ENCODE measurements around a stretch of chr9.

GRCh38 chr9:15918242-15918719 is 365.4 kb downstream of the CCDC171 start:
- RRBS: no CpG with 5 or more reads among the region's 1 CpG

DNA sequence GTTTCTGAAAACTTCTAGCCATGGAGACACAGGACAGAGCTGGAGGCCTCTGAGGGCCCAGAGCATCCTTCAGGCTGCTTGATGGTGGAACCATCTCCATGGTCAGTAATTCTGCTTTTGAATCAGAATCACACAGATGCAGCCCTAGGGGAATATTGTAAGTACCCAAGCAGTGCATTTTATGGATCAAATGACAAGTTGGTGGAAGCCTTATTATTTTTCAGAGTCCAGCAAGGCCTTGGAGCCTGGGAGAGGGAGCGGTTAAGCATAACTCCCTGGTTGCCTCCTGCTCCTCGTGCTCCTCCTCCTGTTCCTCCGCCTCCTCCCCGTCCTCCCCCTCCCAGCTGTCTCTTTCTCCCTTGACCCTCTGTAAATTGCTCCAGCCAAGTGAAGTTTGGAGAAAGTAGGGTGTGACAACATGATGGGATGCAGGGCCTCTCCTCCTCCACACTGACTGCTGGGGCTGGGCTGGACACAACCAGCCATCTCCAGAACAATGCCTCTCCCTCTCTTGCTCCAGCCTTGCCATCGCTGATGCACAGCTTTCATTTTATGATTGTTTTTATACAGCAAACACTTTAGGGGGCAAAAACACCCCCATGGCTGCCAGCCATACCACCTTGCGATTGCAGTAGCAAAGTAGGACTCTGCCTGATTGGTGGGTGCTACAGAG is 586.9 kb downstream of the CCDC171 start:
- RRBS: no CpG with 5 or more reads among the region's 6 CpGs

DNA sequence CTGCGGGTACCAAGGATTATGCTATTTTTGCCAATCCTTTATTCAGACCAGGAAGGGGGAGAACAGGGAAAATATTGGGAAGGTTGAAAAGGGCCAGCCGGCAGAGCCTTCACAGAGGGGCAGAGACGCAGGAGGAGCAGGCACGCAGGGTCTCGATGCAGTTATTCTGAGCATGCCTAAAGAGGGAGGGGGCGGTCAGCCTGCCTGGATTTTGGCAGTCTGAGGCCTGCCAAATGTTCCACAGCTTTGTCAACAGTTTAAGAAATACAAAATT is 553.5 kb downstream of the BNC2 start:
- RRBS: no CpG with 5 or more reads among the region's 6 CpGs

- RRBS: no CpG with 5 or more reads among the region's 3 CpGs
These were observed 484.5 kb downstream of the BNC2 start for GRCh38 chr9:16385919-16386507.

DNA sequence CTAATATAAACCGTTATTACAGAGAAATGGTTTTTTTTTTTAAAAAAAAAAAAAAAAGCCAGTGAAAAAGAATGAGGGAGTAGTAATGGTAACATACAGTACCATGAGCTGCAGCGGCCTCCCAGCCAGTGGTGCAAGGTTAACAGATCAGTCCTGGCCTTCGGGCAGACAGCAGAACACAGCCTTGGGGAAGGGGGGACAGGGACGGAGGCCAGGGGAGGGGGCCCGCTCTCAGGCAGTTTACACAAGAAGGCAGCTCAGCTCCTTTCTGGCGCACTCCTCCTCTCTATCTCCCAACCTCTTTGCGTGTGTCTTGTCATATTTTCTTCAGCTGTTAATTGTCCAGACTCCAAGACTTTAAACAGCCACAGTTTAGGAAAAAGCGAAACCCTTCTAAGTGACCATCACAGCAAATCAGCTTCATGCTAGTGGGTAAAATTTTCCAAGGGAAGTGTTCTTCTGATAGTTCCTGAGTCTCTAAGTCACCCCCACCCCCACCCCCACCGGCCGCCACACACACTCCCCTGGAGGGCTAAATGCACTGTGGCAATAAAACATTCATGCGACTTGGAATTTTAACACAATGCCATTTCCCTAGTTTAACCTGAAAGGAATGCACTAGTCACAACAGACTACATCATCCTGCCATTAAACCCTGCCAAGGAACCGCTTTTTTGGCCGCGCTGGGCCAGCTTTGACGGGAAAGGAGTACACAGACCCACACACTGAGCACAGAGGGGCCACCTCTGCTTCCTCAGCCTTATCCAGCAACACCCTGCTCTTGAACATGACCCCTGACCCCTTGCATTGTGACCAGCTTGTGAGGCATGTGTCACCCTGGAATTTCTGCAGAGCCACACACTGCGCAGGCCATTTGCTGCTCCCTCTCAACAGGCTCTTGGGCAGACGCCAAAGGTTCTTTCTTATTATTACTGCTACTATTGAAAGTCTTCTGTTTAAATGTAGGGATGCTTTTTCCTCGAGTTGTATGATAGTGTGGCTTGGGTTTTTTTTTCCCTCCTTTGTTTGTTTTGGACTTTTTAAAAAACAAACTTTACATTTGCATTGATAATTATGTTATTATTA is 165.5 kb downstream of the BNC2 start:
- RRBS: no CpG with 5 or more reads among the region's 18 CpGs

DNA sequence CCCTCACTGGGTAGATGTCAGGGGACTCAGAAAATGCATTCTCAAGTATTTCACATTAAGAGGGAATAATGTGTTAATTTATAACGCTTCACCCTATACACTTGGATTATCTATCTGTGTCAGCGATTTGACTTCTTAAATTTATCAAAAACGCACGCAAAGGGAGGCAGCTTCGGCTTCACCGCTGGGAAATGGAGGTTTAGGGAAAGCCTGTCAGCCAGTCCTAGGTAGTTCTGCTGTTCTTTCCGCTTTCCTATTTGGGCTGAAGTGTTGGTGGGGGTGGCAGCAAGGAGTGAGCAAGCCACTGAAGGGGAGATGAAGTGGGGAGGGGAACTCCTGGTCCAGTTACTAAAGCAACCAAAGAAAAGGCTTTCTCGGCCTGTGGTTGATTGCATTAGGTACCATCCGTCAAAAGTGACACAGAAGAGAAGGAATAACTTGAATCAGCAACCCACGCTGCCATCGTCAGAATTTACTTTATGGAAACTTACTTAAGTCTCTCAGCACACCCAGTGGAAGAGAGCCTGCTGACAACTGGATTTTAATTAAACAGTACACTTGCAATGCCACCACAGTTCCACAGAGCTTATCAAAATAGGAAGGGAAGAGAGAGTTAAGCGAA is 161.5 kb downstream of the BNC2 start:
- RRBS: no CpG with 5 or more reads among the region's 12 CpGs

DNA sequence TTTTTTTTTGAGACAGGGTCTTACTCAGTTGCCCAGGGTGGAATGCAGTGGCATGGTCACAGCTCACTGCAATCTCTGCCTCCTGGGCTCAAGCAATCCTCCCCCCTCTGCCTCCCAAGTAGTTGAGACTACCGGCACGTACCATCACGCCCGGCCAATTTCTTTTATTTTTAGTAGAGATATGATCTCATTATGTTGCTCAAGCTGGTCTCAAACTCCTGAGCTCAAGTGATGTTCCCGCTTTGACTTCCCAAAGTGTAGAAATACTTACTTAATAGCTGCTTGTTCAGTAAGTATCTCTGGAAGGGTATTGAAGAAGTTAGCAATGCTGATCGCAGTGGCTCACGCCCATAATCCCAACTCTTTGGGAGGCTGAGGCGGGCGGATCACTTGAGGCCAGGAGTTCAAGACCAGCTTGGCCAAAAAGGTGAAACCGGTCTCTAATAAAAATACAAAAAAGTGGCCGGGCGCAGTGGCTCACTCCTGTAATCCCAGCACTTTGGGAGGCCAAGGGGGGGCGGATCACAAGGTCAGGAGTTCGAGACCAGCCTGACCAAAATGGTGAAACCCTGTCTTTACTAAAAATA is 35.7 kb upstream of the PLIN2 start:
- RRBS: no CpG with 5 or more reads among the region's 14 CpGs

DNA sequence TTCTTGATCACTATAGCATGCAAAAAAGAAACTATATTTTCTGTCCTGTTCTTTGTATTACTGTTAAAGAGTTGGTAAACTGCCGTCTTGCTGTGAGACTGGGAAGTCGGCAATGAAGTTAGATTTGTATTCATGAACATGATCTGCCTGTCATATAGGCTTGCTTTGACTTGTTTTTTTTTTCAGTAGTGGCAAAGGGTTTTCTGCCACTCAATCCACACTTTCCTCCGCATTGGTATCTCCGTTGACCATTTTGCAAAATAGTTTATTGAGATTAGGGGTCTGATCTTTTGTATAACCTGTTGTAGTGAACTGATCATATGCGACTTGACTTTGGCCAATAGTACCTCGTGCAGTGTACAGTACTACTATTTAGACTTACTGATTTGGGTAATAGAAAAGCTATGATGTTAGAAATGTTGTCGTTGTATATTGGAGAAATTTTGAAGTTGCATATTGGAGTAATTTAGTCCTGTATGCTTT is 1.6 kb downstream of the DENND4C start:
- RRBS: no CpG with 5 or more reads among the region's 7 CpGs

DNA sequence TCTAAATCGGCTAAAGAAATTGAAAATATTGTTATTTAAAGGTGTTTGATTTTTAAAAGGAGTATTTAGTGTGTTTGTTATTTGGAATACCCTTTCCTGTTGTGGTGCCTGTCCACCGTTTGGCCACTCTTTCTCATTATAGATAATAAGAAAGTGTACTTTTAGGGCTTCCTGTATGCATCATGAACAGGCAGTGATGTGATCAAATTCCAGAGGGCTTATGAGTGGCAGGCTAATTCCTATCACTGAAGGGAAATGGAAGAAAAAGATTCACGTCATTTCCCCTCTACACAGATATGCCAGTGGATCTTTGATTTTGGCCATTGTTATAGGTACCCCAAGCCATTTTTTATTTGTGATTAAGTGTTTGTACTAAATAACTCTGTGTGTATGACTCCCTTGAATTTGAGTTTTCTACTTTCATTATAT is 37.1 kb downstream of the RPS6 start:
- RRBS: no CpG with 5 or more reads among the region's 3 CpGs

DNA sequence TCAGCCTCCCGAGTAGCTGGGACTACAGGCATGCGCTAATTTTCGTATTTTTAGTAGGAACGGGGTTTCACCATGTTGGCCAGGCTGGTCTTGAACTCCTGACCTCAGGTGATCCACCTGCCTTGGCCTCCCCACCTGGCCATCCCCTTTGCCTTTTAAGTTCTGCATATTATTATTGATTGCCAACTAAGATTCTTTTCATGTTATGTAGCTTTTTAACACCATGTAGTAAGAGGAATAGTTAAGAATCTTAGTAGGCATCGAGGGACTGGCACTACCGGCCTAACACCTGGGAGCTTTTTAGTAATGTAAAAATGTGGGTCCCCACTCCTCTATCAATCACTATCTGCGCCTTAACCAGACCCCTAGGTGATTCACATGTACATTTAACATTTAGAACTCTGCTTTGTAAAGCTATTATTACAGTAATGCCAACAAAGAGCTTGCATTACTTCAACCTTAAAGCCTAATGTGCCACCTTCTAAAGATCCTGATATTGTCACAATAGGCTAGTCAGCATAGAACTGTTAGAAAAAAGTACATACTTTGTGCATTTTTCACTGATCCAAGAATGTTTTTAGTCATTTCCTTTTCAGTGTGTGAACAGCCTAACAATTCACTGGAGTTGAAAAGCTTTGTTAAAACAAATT is 4.7 kb downstream of the RPS6 start:
- RRBS: no CpG with 5 or more reads among the region's 7 CpGs

DNA sequence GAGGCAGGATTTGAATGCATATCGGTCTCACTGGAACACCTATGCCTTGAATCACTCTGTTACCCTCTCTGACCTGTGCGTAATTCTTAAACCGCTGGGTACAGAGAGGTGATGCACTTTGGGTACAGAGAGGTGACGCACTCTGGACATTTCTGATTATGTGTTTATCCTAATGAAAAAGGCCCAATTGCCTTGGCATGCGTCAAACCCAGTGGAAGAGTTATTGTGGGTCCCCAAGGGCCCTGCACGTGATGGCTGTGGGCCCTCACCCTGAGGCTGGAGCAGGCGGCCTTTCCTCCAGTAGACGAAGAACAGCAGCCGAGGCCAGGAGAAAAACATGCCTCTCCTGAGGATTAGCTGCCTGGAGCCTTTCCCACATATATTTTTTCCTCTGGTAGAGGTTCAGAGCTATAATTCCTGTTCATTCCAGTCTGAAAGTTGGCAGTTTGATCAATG is 22.6 kb downstream of the ACER2 start:
- RRBS: no CpG with 5 or more reads among the region's 9 CpGs

GRCh38 chr9:19457036-19457395 is 48.2 kb downstream of the ACER2 start:
- RRBS: no CpG with 5 or more reads among the region's 6 CpGs

- RRBS: no CpG with 5 or more reads among the region's 1 CpG
These were observed 365.8 kb downstream of the MLLT3 start for GRCh38 chr9:20256554-20256807.

GRCh38 chr9:20319771-20320356 is 302.4 kb downstream of the MLLT3 start:
- RRBS: no CpG with 5 or more reads among the region's 4 CpGs

- RRBS: no CpG with 5 or more reads among the region's 5 CpGs
These were observed 70.5 kb downstream of the MLLT3 start for GRCh38 chr9:20551840-20552206.

DNA sequence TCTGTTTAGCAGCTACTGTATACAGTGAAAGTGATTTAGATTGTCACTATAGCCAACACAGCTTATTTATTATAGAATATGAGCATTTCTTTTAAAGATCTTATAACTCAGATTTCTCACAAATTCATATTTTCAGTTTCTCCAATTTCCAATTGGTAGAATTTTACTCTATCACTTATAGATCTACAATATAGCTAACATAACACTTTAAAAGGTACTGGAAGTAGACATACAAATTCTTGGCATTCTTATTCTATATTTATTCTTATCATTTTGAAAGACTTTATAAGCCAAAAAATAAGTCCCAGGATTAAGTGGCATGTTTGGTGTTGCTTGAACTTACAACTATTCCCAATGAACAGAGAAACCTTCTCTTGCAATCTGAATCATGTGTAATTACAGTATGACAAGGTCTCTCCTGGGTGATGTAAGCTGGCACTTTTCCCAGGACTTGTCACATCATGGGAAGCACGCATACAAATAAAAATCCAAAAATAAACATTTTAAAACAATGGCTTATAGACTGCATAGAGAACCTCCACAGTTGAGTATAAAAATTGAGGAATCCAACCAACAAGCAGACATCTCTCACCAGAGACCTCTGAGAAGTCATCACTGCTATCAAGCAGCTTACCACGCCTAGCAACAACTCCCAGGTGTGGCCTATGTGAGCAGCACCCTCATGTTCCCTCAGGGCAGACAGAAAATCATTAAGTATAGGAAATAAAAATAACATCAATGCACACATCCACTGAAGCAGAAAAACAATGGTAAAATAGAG is 4.1 kb downstream of the MLLT3 start:
- RRBS: no CpG with 5 or more reads among the region's 2 CpGs

GRCh38 chr9:20718821-20719112 is 34.7 kb downstream of the FOCAD start:
- RRBS: no CpG with 5 or more reads among the region's 1 CpG

- RRBS: no CpG with 5 or more reads among the region's 5 CpGs
These were observed 48.1 kb downstream of the FOCAD start for GRCh38 chr9:20732129-20732567.

- RRBS: no CpG with 5 or more reads among the region's 4 CpGs
These were observed 129.1 kb downstream of the HACD4 start for GRCh38 chr9:20902172-20902927.

GRCh38 chr9:21001130-21001476 is 30.3 kb downstream of the HACD4 start:
- RRBS: no CpG with 5 or more reads among the region's 4 CpGs

Data from aortic smooth muscle cell (primary cell).